Neural crest cell (in vitro differentiated cells): ENCODE measurements around the genes BATF2, SAC3D1, TIGD3 and KAT5.

DNA sequence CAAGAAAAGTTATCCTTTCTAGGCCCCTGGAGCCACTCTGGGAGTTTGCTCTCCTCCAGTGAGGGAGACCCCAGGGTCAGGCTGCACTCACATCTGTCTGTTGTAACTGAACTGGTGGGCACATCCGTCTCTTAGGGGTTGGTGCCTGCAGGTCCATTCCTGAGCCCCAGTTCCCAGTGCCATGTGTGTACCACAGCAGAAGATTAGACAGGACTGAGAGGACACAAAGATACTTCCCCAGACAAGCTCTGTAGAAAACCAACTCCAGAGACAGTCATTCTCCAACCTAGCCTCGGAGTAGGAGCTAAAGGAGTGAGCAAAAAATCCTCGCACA is 3.2 kb upstream of the ATG2A start:
- PRO-cap: no peak

GRCh38 chr11:64971681-64971895 is 320 bp downstream of the MAJIN start:
- PRO-cap: no peak

GRCh38 chr11:64996693-64997332 is at the start of gene BATF2:
Gene BATF2, minus strand, starts transcription at chr11:64996971.
- PRO-cap: bidirectional peak, plus-strand start at chr11:64997033, minus-strand start at chr11:64996971

- PRO-cap: bidirectional peak, plus-strand start at chr11:65040904, minus-strand start at chr11:65041104
These were observed at the start of gene SAC3D1 for GRCh38 chr11:65040468-65041291. Gene SAC3D1, plus strand, starts transcription at chr11:65041210.

- PRO-cap: no peak
These were observed 1.8 kb upstream of the NAALADL1 start for GRCh38 chr11:65060143-65060602.

DNA sequence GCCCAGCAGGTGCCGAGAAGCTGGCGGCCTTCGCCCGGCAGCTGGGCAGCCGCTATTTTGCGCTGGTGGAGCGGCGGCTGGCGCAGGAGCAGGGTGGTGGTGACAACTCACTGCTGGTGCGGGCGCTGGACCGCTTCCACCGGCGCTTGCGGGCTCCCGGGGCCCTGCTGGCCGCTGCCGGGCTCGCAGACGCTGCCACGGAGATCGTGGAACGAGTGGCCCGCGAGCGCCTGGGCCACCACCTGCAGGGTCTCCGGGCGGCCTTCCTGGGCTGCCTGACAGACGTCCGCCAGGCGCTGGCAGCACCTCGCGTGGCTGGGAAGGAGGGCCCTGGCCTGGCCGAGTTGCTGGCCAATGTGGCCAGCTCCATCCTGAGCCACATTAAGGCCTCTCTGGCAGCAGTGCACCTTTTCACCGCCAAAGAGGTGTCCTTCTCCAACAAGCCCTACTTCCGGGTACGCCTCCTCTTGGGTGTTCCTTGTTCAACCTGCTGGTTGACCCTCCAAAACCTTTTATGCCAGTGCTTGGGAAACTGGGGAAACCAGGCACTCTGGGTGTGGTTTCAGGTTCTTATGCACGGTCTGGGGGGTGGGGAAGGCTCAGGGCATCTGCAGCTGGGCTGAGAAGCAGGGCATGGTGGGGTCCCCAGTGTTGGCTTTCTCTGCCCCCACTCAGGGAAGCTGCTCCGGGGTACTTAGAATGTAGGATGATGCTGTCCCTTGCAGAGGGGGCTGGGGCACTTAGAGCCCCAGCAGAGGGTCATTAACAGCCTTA is 3.0 kb upstream of the TM7SF2 start:
- PRO-cap: no peak

- PRO-cap: no peak
These were observed 1.3 kb upstream of the TM7SF2 start for GRCh38 chr11:65110111-65110975.

DNA sequence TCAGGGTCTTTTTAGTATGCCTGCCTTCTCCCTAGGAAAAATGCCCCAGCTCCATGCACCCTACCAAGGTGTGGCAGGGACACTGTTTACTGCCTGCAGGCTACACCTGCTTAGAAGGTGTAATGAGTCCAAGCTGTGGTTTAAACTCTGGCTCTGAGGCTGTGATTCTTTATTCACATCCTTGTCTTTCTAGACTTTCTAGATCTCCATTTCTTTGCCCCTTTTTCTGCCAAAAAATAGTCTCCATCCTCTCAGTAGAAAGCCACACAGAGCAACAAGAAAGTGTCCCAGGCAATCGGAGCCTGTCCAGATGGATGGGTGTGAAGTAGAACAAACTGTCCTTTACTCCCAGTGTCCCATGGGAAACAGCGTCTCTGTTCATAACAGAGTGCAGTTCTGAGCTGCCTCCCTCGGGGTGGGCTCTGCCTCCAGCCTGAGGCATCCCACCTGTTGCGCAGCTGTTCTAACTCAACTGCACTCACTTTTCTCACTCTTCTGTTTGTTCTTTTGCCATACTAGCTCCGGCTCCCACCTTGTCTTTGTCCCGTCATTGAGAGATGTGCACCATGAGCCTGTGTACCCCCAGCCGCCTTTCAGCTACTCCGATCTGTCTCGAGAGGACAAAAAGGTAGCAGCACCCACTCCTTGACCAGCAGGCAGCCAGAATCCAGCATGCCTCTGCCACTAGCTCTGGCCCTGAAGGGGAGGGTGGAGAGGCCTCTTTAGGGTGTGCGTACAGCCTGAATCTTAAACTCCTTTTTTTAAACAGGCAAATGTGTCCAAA is 20.8 kb upstream of the CDC42EP2 start:
- PRO-cap: no peak

GRCh38 chr11:65315179-65316274 is 861 bp downstream of the CDC42EP2 start:
- PRO-cap: no peak

DNA sequence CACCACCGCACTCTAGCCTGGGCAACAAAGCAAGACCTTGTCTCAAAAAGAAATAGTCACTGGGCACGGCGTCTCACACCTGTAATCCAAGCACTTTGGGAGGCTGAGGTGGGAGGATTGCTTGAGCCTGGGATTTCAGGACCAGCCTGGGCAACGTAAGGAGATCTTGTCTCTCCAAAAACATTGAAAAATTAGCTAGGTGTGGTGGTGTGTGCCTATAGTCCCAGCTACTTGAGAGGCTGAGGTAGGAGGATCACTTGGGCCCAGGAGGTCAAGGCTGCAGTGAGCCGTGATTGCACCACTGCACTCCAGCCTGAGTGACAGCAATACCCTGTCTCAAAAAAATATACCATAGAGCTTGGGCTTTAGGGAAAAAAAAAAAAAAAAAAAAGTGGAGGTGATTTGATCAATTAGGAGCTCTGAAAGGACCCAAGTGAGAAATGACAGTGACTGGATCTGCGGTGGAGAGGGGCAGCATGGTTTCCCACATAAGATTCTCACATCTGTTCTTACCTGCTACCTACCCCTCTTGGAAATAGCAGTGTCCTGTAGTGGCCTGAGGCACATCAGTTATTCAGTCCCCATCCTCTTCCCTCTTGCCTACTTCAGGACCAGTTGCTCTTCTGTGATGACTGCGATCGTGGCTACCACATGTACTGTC is 6.2 kb upstream of the TIGD3 start:
- PRO-cap: no peak

DNA sequence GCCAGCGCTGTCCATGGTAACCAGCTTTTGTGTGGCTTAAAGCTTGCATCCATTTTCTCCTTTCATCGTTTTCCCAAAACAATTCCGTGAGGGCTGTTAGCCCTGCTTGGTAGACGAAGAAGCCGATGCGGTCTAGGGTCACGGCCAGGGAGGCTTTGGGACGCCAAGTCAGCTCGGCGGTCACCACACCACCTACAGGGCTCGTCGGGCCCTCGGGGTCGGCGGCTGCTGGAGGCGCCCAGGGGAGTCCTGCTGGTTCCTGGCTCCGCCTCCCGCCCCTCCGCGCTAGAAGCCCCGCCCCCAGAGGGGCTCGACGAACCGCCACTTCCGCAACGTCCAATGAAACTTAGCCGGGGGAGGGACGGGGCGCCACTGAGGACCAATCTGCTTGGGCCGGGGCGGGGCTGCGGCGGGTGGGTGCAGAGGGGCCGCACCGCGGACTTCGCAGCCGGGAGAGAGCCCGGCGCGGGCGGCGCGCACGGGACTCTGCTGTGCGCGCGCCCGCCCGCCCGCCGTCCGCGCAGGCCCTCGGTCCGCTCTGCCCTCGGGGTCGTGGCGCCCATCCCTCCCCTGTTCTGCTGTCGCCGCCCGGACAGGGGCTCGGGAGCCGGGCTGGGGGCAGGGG is at the start of gene TIGD3:
Gene TIGD3, plus strand, starts transcription at position 445 of the 625 bp plus-strand sequence.
- PRO-cap: bidirectional peak, plus-strand start at position 445 of the sequence, minus-strand start at position 214 of the sequence

DNA sequence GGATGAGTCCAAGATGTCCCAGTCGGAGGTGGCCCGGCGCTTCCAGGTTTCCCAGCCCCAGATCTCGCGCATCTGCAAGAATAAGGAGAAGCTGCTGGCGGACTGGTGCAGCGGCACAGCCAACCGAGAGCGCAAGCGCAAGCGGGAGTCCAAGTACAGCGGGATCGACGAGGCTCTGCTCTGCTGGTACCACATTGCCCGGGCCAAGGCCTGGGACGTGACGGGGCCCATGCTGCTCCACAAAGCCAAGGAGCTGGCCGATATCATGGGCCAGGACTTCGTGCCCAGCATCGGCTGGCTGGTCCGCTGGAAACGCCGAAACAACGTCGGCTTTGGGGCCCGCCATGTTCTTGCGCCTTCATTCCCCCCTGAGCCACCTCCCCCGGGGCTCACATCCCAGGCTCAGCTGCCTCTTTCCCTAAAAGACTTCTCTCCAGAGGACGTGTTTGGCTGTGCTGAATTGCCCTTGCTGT is 1.4 kb downstream of the TIGD3 start:
- PRO-cap: no peak

DNA sequence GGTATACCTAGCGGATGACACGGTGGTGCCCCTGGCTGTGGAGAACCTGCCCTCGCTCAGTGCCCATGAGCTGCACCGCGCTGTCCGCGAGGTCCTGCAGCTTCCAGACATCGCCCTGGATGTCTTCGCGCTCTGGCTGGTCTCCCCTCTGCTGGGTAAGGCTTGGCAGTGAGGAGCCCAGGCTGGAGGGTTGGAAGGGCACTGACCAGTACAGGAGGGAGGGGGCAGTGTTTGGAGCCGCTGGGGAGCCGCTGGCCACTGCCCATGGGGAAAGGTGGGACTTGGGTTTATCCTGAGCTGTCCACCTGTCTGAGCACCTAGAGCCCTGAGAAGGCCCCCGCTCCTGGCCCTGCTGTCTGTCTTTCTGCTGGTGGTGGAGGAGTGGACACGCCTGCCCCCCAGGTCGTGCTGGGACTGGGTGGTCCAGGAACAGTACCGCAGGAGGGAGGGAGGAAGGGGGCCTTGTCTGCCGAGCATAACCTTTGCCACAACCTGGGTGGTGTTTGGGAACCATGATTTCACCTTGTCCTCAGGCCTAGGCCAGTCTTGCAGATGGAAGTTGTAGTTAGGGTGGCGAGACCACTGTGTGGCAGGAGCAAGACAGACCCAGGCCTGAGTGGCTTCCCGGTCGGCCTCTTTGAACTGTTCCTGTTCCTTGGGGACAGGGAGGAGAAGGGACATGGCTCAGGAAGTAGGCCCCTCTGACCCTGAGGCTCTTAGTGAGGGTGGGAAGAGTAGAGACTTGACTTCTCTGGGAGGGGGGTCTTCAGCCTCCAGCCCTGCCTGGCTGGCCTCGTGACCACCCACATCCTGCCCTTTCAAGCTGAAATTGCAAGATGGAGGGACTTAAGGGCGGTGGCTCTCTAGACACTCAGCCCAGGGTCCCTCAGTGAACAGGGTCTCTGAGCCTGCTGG is 3.2 kb downstream of the FRMD8 start:
- PRO-cap: no peak

GRCh38 chr11:65415482-65416394 is 29.3 kb downstream of the FRMD8 start:
- PRO-cap: no peak

DNA sequence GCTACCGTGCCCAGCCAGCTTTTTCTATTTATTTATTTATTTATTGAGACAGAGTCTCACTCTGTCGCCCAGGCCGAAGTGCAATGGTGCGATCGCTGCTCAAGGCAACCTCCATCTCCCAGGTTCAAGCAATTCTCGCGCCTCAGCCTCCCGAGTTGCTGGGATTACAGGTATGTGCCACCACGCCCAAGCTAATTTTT is 63.4 kb downstream of the FRMD8 start:
- PRO-cap: no peak

DNA sequence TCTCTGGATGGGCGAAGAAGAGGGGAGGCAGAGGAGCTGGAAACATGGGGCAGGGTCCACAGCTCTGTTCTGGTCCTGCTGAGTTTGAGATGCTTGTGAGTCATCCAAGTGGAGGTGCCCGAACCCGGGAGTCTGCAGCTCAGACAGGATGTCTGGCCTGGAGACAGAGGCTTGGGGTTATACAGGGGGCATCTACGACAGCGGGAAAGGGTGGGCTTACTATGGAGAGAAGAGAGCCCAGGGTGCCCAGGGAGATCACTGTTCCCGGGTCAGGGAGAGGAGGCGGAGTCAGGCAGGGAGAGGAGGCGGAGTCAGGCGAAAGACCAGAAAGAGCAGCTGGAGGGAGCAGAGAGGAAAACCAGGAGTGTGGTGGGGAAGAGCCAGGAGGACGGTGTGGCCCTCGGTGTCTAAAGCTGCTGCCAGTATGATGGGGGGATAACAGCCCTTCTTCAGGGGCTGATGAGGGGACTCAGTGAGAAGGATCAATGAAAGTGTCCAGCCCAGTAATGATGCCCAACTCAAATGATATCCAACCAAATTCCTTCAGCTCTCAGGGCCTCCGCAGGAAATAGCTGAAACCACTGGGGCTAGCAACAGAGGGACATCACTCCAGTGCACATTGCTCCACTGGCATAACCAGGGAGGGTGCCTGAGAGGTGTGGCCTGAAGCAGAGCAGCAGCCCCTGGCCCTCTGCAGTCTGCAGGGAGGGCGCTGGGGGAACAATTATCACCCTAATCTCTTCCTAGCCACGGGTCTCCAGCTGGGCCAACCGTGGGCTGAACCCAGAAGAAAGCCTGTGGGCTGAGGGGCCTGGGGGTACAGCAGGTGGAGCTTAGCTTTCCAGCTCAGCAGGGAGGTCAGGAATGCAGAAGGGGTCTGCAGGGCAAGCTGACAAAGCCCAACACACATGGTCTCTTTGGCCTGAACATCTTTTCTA is 2.7 kb upstream of the LTBP3 start:
- PRO-cap: unidirectional peak, plus-strand start at position 361 of the sequence

GRCh38 chr11:65626056-65626333 is 10.4 kb downstream of the PCNX3 start:
- PRO-cap: no peak

- PRO-cap: no peak
These were observed 1.1 kb upstream of the RELA start for GRCh38 chr11:65663633-65664303.

- PRO-cap: bidirectional peak, plus-strand start at chr11:65712034, minus-strand start at chr11:65711917; bidirectional peak, plus-strand start at chr11:65712252, minus-strand start at chr11:65712223; bidirectional peak, plus-strand start at chr11:65712624, minus-strand start at chr11:65712503
These were observed at the start of gene KAT5 for GRCh38 chr11:65711973-65713176. Gene KAT5, plus strand, starts transcription at chr11:65712252.

DNA sequence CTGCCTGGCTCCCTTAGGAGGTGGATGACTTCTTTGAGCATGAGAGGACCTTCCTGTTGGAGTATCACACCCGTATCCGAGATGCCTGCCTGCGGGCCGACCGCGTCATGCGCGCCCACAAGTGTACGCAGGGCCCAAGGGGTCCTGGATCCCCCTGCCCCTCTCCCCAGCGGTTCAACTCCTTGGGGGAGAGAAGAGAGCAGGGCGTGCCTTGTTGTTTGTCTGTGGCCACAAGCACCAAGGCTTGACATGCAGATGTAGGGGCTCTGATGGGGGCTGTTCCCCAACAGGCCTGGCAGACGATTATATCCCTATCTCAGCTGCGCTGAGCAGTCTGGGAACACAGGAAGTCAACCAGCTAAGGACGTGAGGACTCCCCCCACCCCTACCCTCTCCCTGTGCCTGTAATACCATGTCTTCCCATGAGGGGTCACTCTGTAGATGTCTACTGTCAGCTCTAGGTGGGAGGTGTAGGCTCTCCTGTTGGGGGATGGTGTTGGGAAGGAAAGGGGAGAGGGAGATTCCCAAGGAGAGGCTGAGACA is 6.9 kb downstream of the CFL1 start:
- PRO-cap: no peak